ENCODE measurements around a stretch of chr12.

GRCh38 chr12:13066953-13067500, 22.8 kb downstream of the FAM234B start:
- RRBS = no CpG with 5 or more reads among the region's 8 CpGs

DNA sequence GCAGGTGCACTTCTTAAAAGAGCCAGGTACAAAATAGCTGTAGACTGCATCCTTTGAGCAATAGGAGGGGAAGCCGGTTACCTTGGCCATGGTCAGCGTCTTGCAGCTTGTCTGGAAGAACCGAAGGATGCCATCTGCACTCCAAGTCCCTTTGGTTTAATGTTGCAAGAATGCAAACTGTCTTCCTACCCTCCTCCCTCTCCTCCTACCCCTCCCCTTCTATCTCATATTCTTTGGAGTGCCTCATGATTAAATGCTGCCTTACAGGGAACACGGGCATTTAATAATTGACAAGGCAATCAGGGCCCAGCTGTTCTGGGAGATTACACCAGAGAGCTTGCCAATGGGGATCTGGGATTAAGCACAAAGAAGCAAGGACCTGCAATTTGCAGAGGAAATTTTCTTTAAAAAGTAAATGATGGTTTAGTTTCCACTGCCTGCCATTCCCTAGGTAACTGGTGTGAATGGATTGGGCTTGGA, 7.9 kb downstream of the GSG1 start:
- RRBS = no CpG with 5 or more reads among the region's 4 CpGs

DNA sequence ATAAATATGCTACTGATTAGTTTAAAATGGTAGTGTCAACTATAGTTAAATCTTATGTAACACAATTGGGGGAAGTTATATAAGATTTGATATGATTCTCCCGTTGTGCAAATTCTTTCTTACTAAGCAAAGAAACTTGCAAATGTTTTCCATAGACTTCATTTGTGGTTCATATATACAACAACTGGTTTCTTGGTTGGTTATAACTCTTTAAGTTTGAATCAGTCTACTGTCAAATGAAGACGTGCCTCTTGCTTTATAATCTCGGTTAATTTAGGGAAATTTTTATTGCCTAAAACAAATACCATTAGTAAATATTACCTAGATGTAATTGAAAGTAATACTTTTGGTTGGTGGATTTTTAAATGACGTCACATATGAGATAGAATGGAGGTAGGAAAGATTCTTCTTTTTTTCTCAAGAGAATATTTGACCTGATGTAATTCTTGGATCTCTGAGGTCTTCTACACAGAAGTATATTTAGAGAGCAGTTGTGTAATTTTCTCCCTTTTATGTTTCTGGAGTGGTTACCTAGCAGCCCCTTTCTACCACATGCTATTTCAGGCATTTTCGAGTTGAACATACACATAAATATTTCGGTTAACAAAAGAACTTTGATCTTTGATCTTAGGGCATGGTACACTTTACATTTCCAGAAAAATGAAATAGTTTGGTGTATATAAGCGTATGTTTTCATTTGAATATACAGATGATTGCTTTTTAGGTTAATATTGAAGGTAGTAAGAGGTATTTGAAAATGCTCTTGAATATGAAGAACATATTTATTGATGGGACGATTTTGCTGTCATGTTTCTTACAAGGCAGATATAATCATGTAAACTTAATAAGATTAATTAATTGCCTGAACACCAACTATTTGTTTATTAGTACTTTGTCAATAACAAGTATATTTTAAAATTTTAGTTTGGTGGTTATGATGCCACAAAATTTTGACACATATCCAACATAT, 1.8 kb downstream of the ATF7IP start:
- RRBS = no CpG with 5 or more reads among the region's 8 CpGs

DNA sequence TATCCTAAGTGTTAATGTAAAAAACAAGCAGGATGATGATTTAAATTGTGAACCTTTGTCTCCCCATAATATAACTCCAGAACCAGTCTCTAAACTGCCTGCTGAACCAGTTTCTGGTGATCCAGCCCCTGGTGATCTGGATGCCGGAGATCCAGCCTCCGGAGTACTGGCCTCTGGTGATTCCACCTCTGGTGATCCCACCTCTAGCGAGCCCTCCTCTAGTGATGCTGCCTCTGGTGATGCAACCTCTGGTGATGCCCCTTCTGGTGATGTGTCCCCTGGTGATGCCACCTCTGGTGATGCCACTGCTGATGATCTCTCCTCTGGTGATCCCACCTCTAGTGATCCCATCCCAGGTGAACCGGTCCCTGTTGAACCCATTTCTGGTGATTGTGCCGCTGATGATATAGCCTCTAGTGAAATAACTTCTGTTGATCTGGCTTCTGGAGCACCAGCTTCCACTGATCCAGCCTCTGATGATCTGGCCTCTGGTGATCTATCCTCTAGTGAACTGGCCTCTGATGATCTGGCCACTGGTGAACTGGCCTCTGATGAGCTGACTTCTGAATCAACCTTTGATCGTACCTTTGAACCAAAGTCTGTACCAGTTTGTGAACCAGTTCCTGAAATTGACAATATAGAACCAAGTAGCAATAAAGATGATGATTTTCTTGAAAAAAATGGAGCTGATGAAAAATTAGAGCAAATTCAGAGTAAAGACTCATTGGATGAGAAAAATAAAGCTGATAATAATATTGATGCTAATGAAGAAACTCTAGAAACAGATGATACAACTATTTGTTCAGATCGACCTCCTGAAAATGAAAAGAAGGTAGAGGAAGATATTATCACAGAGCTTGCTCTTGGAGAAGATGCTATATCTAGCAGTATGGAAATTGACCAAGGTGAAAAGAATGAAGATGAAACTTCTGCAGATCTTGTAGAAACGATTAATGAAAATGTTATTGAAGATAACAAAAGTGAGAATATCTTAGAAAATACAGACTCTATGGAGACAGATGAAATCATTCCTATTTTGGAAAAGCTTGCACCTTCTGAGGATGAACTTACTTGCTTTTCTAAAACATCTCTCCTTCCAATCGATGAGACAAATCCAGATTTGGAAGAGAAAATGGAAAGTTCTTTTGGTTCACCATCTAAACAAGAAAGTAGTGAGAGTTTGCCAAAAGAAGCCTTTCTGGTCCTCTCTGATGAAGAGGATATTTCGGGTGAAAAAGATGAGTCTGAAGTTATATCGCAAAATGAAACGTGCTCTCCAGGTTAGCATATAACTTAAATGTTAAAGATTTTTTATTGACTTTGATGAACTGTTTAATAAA, 59.2 kb downstream of the ATF7IP start:
- RRBS = no CpG with 5 or more reads among the region's 12 CpGs

GRCh38 chr12:14436034-14436290, 70.5 kb downstream of the ATF7IP start:
- RRBS = no CpG with 5 or more reads among the region's 5 CpGs

DNA sequence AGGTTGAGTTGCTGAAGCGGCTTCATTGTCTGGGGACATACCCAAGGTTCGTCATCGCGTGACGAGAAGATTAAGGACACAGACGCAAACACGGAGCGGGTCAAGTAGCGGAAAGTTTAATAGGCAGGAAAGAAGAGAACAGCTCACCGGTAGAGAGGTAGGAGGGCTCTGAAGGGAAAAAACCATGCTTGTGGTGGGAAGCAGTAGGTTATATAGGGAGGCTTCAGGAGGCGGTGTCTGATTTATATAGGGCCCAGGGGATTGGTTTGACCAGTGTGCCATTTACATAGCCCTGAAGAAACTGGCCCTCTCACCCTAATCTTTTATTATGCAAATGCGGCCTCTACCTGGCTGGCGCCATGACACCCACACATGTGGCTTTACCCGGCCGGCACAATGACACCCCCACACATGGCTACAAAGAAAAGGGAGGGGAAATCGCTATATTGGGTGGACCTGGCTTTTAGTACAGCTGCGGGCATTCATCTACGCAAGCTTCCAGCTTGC, 30.5 kb downstream of the GUCY2C start:
- RRBS = no CpG with 5 or more reads among the region's 18 CpGs

GRCh38 chr12:14841585-14842383, 1.5 kb downstream of the ART4 start:
- RRBS = no CpG with 5 or more reads among the region's 6 CpGs

GRCh38 chr12:14903619-14904500, 18.2 kb upstream of the MGP start:
- RRBS = no CpG with 5 or more reads among the region's 12 CpGs

DNA sequence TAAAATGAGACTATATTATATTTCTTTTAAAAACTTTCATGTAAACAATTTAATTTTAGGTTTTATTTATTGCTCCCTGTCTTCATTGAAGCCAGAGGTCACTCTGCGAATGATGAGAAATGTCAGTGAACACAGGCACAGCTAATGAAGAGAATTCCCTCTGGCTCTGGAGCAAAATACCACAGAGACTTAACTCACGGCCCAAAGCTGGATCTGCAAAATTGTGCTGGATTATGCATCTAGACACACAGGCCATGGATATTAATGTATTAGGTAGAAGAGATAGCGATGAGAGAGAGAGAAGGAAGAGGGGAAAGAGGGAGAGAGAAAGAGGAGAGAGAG, 3.9 kb downstream of the ARHGDIB start:
- RRBS = no CpG with 5 or more reads among the region's 3 CpGs

GRCh38 chr12:14968526-14968813, 4.4 kb upstream of the PDE6H start:
- RRBS = no CpG with 5 or more reads among the region's 3 CpGs

DNA sequence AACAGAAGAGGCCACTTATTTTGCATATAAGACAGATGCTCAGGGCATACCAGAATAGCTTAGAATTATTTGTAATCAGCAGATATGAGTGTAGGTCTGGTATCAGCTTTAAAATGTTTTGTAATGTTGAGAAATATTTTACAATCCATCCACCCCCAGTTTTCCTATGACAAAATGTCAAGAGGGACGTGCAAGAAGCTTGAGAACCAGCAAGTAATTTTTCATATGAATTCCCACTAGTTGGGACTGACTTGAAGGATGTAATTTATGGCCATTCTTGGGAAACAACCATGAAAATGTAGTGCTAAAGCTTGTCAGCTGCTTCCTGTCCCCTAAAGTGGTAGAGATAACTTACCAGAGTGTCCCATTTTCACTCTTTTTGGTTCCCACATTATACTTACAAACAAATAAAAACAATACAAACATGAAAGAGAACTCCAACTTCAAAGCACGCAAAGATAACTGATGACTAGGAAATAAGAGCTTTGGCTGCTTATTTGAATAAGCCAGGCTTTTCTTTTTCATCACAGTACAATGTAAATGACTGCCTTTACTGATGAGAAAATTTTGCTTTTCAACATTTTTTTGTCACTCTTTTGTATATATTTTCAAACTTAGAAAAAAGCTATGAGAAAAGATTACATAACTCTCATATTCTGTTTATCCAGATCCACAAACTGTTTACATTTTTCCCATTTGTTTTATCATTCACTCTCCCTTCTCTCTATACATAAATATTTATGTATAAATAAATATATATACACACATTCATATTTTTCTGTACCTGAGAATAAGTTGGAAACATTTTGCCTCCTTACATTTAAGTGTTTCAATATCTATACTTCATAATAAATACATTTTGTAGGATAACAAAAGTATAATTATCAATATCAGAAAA, 63.8 kb downstream of the RERG start:
- RRBS = no CpG with 5 or more reads among the region's 2 CpGs

DNA sequence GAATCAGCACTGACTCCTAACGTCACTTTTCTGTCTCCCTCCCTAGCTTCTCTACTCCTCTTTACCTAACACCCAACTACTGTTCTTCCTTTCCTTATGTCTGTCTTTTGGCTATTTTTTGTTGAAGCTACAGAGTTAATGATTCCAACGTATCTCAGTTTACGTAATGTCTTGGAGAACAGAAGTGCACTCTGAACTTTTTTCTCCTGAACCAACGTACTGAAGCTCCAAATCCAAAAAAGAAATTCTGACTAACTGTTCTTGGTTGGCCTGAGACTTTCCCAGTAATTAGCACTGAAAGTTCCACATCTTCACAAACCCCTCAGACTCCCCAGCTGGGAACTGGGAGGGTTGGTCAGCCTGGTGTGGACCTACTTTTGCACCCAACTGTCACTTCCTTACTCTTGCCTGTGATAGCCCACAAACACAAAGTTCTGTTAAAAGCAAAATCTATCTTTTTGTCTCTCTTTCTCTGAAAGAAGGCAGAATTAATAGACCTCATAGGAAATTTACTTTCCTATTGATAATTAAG, 155.2 kb downstream of the EPS8 start:
- RRBS = no CpG with 5 or more reads among the region's 4 CpGs

DNA sequence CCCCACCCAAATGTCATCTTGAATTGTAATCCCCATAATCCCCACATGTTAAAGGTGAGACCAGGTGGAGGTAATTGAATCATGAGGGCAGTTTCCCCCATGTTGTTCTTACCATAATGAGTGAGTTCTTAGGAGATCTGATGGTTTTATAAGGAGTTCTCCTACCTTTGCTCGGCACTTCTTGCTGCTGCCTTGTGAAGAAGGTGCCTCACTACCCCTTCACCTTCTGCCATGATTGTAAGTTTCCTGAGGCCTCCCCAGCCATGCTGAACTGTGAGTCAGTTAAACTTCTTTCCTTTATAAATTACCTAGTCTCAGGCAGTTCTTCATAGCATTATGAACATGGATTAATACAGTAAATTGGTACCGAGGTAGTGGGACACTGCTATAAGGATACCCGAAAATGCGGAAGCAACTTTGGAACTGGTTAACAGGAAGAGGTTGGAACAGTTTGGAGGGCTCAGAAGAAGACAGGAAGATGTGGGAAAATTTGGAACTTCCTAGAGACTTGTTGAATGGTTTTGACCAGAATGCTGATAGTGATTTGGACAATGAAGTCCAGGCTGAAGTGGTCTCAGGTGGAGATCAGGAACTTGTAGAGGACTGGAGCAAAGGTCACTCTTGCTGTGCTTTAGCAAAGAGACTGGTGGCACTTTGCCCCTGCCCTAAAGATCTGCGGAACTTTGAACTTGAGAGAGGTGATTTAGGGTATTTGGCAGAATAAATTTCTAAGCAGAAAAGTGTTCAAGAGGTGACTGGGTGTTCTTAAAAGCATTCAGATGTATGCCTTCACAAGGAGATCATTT, 102.4 kb downstream of the DERA start:
- RRBS = no CpG with 5 or more reads among the region's 5 CpGs

DNA sequence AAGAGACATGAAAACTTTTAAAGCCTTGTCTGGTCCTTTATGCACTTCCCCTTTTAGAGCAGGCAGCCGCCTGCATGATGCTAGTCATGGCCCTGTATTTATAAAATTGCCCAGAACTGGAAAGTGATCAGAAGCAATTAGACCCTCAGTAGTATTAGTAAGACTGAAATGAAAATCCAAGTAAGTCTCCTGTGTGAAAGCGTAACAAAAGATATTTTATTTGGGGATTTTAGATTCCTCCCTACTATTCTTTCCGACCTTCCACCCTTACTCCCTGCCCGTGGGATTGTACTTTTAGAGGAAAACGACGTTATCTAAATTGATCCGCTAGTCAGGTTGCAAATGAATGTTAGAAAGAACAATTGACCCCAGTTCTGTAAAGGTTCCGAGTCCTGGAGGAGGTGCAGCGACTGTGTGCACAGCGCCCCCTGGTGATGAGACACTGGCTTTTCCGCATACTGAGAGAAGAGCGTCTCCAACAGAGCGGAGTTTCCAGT, 12.3 kb downstream of the MGST1 start:
- RRBS = no CpG with 5 or more reads among the region's 13 CpGs

DNA sequence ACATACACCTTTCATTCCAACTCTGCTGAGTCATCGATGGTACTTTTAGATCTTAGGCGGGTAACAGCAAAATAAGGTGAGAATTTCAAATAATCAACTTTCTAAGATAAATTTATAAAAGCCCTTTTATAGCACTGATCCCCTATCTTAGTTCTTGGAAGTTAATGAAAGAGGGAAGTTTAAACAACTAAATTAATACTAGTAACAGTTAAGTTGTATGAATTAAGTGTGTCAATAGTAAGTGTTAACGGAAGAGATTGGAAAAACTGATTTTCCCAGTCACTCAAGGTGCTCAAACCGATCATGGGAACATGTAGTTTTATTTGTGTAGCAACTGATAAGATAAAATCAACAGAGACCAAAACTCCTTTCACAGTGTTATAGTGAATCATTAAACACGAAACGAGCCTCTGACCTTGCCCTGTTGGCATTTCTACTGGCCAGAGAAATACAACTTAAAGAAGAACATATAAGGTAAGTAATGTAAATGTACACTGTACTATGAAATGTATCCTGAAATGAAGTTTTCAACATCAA, 18.7 kb upstream of the PIK3C2G start:
- RRBS = no CpG with 5 or more reads among the region's 6 CpGs

DNA sequence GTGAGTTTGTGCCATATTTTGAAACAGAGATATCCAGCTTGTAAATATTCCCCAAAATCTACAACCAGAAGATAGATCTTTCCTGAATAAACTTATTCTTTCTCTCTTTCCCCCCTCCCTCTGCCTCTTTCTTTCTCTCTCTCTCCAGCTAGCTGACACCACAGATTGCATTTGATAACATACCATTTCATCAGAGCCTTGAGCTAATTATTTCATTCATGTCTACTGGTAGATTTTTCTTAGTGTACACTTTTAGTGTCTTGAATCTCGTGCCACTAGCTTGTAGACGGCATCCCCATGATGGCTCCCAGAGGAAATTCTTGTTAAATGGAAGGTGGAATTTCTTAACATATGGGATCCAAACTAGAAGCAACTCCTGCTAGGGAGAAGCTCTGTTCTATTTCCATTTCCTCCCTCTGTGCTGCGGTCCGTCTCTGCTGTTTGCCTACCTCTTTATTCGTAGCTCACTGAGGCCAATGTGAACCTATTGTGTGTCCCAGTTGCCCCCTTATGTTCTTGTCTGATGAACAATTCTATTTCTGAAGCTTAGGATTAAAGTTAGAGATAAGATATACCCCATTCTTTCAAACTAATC, 491 bp downstream of the PIK3C2G start:
- RRBS = no CpG with 5 or more reads among the region's 5 CpGs

DNA sequence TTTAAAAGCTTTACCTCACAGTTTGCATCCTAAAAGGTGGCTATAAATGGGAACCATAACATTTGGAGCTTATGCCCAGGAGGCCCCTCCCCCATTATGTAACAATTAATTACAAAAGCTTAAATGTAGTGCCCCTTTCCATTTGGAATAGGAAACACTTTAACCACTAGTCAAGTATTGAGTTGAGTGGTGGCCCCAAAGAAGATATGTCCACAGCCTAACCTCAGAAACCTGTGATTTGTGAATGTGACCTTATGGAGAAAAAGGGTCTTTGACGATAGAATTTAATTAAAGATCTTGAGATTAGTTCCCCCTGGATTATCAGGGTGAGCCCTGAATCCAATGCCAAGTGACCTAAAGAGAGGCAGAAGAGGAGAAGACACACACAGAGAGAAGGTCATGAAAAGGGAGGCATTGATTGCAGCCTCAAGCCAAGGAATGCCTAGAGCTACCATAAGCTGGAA, 167.5 kb downstream of the PIK3C2G start:
- RRBS = no CpG with 5 or more reads among the region's 1 CpG

GRCh38 chr12:19066219-19066831, 63.2 kb upstream of the PLEKHA5 start:
- RRBS = no CpG with 5 or more reads among the region's 3 CpGs

- RRBS = no CpG with 5 or more reads among the region's 2 CpGs
These were observed 21.0 kb downstream of the PLEKHA5 start for GRCh38 chr12:19150193-19151332.

Data from SK-N-MC (cell line).